SJCRH30 (cell line): Measurements from ENCODE around the gene NKX6-2.

DNA sequence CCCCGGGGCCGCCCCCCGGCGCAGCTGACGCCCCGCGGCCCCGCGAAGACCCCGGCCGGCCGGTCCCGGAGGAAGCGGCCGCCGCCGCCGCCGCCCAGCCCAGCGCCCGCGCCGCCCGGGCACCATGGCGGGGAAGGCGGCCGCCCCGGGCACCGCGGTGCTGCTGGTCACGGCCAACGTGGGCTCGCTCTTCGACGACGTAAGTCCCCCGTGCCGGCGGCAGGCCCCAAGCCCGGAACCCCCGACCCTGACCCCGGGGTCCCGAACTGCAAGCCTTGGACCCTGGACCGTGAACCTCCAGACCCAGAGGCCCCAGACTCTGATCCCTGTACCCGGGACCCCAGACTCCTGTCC is 363 bp downstream of the INPP5A start:
- RAMPAGE, long total RNA: no peak

- RAMPAGE, long total RNA: no peak
These were observed 33.0 kb downstream of the INPP5A start for GRCh38 chr10:132570518-132571038.

GRCh38 chr10:132628061-132628751 is 90.6 kb downstream of the INPP5A start:
- RAMPAGE, long total RNA: no peak

DNA sequence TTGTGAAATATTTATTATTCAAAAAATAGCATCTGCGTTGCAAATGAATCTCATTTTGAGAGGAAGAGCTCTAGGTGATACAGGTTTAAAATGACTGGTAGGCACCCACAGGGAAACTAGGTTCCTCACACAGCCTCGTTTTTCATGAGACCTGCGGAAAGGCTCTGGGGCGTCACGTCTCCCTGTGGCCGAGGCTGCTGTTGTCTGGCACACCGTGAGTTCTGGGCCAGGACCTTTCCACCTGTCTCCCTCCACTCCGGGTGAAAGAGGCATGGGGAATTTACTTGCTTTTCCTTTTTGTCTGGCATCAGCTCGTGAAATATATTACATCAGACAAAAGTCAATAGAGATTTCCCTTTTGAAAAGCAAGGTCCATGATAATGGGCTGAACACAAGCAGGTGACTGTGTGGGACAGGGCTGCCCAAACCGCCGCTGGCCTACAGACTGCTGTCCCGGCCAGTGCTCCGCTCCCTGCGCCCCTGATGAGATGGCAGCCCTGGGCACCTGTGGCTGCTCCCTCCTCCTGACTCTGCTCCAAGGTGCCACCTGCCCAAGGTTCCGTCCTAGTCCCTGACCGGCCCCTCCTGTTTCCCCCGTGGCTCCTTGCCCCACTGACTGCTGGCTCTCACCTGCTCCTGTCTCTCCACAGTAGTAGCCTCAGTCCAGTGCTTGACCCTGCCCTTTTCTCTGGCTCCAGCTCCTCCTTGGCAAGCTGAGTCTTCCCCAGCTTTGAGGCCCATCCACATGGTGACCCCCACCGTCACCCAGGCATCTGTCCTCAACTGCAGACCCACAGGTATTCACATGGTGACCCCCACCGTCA is 109.6 kb downstream of the NKX6-2 start:
- RAMPAGE, long total RNA: no peak

DNA sequence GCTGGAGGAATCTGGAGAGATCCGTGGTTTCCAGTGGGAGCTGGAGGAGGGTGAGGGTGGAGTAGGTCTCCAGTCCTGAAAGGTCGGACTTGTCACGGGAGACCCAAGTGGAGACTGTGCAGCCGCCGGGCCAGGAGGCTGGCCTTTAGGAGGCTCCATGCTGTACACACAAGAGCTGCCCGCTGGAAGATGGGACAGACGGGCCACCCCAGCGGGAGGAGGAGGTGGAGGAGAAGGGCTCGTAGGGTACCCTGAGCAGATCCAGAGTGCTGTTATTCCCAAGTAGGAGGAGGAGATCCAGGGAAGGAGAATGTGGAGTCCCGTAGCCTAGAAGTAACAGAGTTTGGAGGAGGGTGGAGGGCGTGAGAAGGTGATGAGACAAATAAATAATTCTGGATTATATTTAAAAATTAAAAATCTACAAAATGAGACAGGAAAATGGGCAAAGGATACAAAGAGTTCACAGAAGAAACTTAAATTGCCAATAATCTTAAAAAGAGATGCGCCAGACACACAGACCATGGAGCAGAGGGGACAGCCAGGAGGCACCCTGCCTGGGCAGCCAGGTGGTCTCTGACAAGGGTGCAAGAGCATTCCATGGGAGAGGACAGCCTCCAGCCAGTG is 106.6 kb downstream of the NKX6-2 start:
- RAMPAGE, long total RNA: no peak

DNA sequence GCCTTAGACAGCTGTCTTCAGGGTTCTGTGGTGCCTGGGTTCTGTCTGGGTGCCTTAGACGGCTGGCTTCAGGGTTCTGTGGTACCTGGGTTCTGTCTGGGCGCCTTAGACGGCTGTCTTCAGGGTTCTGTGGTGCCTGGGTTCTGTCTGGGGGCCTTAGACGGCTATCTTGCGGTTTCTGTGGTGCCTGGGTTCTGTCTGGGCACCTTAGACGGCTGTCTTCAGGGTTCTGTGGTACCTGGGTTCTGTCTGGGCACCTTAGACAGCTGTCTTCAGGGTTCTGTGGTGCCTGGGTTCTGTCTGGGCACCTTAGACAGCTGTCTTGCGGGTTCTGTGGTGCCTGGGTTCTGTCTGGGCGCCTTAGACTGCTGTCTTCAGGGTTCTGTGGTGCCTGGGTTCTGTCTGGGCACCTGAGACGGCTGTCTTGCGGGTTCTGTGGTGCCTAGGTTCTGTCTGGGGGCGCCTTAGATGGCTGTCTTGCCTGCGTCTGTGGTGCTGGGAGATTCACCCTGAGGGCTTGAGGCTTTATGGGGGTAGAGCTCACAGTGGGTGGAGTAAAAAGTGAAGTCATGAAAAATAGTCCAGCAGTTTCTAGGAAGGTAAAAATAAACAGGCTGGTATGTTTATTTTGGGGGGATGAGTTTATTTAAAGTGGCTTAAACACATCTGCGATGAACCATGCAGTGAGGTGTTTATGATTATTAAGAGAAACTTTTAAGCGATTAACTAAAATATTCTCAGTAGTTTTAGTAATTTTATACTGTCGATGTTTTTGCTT is 64.4 kb downstream of the NKX6-2 start:
- RAMPAGE, long total RNA: start-site peak on the minus strand centred at position 487 of the sequence, 65 bp wide, 13 and 12 reads in 2 replicates

DNA sequence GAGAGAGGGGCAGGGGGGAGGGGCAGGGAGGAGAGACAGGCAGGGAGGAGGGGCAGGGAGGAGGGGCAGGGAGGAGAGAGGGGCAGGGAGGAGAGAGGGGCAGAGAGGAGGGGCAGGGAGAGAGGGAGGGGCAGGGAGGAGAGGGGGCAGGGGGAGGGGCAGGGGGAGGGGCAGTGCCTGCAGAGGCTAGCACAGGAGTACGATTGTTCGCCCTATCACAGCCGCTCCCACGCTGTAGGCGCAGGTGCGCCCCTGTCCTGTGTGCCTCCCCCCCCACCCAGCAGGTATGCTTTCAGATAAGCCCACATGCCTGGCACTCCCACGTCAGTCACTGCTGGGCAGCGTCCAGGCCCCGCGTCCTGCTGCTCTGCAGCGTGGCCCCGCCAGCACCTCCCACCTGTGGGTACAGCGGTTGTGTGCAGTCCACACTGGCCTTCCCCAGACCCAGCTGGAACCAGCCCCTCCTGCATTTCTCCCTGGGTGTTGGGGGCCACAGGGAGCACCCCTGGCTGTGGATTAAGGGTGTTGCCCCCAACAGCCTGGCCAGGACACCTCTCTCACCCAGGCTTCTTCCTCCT is 10.8 kb downstream of the NKX6-2 start:
- RAMPAGE, long total RNA: no peak

GRCh38 chr10:132785945-132786606 is at the start of gene NKX6-2:
Gene NKX6-2, minus strand, starts transcription at chr10:132786147.
- RAMPAGE, long total RNA: no peak

DNA sequence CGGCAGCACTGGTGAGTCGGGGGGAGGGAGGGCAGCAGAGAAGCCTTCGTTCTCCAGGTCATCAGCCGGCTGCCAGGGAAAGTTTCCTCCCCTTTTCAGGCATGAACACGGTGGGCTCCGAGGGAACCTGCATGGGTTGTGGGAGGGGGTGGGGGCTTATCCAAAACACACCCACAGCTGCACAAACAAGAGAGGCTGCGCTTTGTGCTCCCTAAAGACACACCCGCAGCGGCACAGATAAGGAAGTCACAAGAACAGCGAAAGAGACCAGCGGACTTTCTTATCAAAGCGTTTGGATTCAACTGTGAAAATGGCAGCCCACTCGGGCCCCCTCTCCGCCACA is 62.4 kb upstream of the NKX6-2 start:
- RAMPAGE, long total RNA: no peak

DNA sequence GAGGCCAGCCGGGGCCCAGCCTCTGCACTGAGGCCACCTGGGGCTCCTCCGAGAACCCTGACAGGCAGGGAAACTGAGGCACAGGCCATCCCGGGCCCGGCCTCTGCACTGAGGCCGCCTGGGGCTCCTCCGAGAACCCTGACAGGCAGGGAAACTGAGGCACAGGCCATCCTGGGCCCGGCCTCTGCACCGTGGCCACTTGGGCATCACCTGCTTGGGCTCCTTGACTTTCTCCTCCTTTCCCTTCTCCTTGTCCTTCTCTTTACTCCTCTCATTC is 64.8 kb downstream of the CFAP46 start:
- RAMPAGE, long total RNA: no peak

DNA sequence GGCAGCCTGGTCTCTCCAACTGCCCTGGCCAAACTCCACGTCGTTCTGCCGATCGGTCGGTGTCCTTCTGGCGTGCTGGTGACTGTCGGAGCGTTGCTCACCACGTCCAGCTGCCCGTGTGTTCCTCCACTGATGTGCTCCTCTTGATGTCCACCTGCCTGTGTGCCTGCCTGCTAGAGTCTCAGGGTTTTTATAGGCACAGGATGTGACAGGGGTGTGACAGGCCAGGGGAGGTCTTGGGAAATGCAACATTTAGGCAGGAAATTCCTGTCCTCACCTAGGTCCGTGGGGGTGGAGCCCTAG is 25.1 kb upstream of the CFAP46 start:
- RAMPAGE, long total RNA: no peak

- RAMPAGE, long total RNA: no peak
These were observed 820 bp downstream of the ADGRA1 start for GRCh38 chr10:133088598-133088889.

DNA sequence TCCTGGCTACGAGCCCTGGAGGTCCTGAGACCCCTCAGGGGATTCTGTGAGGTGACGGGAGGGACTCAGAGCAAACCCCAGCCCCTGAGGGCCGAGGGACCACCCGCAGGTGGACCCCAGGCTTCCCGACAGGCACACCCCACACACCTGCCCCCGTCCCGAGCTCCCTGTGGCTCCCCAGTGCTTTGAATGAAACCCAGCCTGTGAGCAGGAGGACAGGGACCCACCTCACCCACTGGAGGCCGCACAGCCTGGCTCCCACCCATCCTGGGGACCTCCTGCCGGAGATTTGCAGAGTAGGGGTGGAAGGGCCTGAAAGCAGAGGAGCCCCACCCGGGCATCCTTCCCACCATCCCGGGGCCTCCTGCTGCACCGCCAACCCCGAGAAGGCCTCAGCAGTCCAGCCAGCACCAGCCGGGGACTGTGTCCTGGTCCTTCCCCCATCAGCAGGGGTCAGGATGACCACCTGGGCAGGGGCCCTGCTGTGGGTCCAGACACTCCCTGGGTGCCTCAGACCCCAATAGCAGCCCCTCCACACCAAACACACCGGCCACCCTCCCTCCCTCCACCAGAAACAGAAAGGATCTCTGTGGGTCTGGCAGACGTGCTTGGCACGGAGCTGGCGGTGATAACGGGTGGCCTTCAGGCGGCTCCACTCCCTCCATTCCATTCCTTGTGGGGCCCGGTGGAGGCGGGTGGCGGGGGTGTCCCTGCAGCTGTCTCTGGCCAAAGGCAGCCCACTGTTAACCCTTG is 14.0 kb downstream of the VENTX start:
- RAMPAGE, long total RNA: no peak

DNA sequence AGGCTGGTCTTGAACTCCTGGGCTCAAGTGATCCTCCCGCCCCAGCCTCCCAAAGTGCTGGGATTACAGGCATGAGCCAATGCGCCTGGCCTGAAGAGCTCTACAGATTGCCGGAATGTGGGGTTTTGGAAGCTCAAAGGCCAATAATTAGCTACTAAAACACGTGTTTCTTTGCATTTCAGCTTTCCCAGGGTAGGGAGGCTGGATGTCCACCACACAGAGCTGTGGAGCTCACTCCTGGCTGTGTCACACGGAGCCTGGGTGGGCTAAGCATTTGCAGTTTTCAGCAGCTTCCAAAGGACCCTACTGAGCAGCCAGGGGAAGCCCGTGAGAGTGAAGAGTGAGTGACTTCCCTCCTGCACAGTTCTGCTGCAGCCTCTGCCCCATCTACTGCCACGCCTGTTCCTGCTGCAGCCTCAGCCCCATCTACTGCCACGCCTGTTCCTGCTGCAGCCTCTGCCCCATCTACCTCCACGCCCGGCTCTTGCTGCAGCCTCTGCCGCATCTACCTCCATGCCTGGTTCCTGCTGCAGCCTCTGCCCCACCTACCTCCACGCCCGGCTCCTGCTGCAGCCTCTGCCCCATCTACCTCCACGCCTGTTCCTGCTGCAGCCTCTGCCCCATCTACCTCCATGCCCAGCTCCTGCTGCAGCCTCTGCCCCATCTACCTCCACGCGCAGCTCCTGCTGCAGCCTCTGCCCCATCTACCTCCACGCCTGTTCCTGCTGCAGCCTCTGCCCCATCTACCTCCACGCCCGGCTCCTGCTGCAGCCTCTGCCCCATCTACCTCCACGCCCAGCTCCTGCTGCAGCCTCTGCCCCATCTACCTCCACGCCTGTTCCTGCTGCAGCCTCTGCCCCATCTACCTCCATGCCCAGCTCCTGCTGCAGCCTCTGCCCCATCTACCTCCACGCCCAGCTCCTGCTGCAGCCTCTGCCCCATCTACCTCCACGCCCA is 12.1 kb downstream of the ADAM8 start:
- RAMPAGE, long total RNA: no peak

GRCh38 chr10:133278357-133279559 is 2.1 kb upstream of the ADAM8 start:
- RAMPAGE, long total RNA: no peak

- RAMPAGE, long total RNA: no peak
These were observed 332 bp downstream of the CALY start for GRCh38 chr10:133336461-133336667.

GRCh38 chr10:133343524-133343948 is 3.6 kb upstream of the PRAP1 start:
- RAMPAGE, long total RNA: no peak

DNA sequence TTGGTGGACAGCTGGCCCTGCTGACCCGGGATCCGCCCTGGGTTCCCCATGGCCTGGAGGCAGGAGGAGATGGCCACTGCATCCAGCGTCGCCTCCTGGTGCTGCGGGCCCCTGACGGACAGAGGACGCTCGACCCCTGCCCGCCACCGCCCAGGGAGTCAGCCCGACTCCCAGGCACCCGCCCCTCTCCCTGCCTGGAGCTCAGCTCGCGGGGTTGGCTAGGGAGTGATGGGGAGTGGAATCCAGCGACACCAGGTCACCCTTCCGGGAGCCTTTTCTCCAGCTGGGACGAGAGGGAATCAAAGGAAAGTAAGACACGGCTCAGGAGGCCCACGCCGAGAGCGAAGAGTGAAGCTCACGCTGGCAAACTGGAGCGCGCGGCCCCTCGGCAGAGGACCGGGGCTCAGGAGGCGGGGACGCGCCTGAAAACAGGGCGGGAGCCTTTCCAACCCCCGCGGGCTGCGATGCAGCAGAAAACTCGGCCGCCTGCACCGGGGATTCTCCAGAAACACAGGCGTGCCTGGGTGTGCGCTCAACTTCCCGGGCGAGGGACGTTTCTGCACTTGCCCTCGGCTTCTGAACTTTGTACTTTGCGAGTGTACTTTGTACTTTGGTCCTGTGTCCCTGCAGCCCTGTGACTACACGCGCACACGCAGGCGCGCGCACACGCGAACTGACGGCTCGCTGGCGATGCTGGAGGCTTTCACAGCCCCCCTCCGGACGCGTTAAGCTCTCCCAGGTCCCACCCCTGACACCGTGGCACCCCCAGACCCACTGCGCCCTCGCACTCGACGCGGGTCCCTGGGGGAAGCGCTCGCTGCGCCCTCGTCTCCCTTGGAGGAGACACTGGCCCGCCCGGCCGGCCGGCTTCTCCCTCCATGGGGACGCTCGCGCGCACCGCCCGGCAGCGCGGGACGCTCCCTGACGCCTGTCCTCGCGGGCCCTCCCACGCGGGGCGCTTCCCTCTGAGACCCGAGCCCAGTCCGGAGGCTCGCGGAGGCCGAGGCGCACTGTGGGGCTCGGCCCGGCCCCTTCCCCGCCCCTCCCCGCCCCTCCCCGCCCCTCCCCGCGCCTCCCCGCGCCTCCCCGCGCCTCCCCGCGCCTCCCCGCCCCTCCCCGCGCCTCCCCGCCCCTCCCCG is 688 bp upstream of the PAOX start:
- RAMPAGE, long total RNA: no peak

GRCh38 chr10:133527590-133528686 is 775 bp downstream of the CYP2E1 start:
- RAMPAGE, long total RNA: no peak

- RAMPAGE, long total RNA: no peak
These were observed 1.9 kb downstream of the CYP2E1 start for GRCh38 chr10:133528687-133529755.